Glomerular endothelial cell (primary cell): ENCODE measurements around the genes HIVEP3, GUCA2A and C1orf50.

DNA sequence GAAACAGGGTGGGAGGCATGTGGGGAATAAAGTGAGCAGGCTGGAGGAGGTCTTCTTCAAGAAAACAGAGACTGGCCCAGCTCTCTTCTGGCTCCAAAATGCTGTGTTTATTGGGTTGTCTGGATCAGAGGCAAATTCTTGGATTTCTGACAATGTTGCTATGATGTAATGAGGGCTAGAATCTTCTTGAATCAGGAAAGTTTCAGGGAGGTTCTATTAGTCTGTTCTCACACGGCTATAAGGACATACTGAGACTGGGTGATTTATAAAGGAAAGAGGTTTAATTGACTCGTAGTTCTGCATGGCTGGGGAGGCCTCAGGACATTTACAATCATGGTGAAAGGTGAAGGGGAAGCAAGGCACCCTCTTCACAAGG lies 65.7 kb downstream of the HIVEP3 start:
- RAMPAGE, long total RNA, result no peak

- RAMPAGE, long total RNA, result no peak
Measured at GRCh38 chr1:41868167-41868764, 50.5 kb downstream of the HIVEP3 start.

- RAMPAGE, long total RNA, result no peak
Measured at GRCh38 chr1:41918571-41919142, at the start of gene HIVEP3. HIVEP3 (minus strand) TSS chr1:41918922.

DNA sequence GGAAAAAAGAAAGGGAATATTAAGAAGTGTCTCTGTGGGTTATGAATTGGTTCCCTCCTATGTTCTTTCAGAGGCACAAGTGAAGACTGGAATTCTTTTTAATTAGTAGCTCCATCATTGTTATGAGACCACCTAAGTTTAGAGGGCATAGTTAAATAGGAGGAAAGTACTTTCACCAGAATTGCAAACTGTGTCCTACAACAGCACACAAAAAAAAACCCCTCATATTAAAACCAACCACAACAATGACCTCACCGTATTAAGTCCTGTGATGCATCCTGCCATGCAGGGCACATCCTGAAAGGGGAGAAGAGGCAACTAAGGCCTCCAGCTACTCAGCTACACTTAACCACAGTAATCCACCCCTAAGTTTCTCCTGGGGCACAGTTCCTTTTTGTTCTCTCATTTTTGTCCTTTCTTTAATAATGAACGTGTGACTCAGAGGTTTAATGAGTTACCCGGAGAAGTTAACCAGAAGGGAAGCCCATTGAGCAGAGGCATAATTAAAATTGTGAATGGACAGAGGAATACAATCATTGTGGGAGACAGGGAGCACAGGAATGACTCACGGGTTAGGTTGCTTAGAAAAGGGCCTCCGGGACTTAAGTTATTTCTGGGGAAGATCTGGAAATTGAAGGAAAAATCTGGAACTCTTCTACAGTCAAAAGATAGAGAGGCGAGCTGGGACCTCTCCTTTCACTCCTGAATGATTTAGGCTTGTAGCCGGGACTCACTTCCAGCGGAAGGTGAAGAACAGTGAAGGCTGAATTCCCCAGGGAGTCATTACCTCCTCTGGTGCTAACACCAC lies 36.8 kb upstream of the HIVEP3 start:
- RAMPAGE, long total RNA, result no peak

- RAMPAGE, long total RNA, result no peak
Measured at GRCh38 chr1:42164427-42165067, at the start of gene GUCA2A. GUCA2A (minus strand) TSS chr1:42164745.

DNA sequence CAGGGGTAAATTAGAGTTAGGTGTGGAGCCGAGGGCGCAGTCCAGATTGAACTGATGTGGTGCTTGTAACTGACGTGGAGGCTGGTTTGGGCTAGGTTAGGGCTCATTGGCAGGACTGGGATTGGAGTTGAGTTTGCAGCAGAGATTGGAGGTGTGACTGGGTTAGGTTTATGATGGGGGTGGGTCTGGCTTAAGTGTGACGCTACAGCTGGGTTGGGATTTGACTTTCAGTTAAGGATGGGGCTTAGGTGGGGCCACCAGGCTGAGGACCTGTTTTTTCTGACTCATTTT lies 3.4 kb upstream of the GUCA2A start:
- RAMPAGE, long total RNA, result no peak

GRCh38 chr1:42176447-42177552 lies 12.3 kb upstream of the GUCA2A start:
- RAMPAGE, long total RNA, result no peak

GRCh38 chr1:42287684-42288240 lies 47.3 kb downstream of the FOXJ3 start:
- RAMPAGE, long total RNA, result no peak

DNA sequence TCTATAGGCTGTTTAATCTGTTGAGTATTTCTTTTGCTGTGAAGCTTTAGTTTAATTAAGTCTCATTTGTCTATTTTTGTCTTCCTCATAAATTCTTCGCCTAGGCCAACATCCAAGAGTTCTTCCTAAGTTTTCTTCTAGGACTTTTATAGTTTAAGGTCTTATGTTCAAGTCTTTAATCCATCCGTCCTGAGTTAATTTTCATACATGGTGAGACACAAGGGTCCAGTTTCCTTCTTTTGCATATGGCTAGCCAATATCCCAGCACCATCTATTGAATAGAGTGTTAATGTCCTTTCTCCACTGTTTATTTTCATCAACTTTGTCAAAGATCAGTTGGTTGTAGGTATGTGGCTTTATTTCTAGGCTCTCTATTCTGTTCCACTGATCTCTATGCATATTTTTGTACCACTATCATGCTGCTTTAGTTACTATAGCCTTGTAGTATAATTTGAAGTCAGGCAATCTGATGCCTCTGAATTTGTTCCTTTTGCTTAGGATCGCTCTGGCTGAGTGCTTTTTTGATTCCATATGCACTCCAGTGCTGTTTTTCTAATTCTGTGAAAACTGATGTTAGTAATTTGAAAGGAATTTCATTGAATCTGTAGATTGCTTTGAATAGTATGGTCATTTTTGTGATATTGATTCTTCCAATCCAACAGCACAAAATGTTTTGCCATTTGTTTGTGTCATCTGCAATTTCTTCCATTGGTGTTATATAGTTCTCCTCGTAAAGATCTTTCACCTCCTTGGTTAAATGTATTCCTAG lies 38.6 kb downstream of the FOXJ3 start:
- RAMPAGE, long total RNA, result no peak

GRCh38 chr1:42335751-42336486 lies 884 bp upstream of the FOXJ3 start:
- RAMPAGE, long total RNA, result no peak

- RAMPAGE, long total RNA, result start-site peak on the plus strand at chr1:42767275-42767311, 289 and 103 reads in 2 replicates
Measured at GRCh38 chr1:42766912-42768046, at the start of gene C1orf50. C1orf50 (plus strand) TSS chr1:42767249.

DNA sequence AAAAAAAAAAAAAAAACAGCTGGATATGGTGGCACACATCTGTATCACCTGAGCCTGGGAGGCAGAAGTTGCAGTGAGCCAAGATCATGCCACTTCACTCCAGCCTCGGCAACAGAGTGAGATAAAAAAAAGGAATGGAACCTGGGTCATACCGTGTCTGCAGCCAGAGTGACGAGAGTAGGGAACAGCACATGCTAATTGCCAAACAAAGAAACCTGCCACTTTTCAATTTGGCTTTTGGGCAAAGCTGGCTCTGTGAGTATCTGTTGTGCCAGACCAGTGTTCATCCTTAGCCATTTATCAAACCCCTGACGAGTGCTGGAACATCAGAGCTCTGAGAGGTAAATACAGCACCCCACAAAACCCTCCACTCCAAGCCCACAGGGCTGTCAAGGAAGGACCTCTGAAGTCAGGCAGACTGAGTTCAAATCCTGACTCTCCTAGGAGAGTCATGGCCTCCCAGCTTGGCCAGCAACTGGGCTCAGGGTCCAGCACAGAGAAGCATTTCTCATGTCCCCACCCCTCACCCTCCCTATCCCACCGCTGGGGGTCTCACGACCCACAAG lies 11.0 kb downstream of the SLC2A1 start:
- RAMPAGE, long total RNA, result no peak

GRCh38 chr1:42952406-42952907 lies 6.2 kb downstream of the SLC2A1 start:
- RAMPAGE, long total RNA, result no peak

DNA sequence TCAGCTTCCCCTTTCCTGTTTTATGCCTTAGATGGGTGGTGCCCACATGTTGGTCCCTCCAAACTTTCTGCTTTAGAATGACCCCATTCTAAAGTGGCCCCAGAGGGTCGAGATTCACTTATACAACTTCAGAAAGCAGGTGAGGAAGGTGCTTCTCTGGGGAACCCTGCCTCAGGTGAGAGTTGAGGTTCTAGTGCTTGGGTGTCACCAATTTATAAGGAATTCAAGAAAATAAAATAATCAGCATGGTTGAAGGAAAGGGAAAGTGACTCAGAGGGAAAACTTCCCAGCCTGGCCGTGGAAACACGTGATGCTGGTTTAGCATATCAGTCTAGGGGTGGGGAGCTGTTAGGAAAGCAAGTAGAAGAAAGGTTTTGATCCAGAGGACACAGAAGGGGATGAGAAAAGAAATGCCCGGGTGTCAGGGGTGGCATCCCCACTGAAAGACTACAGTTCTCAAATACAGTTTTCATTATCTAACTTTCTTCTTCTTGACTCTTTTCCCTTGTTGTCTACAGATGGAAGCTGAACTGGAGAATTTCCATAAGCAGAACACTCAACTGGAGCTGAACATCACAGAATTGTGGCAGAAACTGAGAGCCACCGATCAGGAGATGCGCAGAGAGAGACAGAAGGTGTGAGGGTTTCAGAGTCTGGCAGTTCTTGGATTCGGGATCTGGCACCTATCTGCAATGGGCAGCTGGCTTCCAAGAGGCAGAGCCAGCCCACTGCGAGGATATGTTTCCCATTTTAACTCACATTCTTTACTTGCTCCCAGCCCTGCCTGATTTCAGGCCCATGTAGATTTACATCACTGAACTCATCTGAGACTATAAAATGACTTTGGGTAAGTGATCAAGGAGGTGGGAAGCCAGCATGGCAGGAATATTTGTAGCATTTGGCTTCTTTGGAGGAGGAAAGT lies 37.5 kb upstream of the TMEM125 start:
- RAMPAGE, long total RNA, result start-site peak on the plus strand centred at position 347 of the sequence, 36 bp wide, 27 and 12 reads in 2 replicates

- RAMPAGE, long total RNA, result no peak
Measured at GRCh38 chr1:43279878-43281088, 5.1 kb downstream of the C1orf210 start.

DNA sequence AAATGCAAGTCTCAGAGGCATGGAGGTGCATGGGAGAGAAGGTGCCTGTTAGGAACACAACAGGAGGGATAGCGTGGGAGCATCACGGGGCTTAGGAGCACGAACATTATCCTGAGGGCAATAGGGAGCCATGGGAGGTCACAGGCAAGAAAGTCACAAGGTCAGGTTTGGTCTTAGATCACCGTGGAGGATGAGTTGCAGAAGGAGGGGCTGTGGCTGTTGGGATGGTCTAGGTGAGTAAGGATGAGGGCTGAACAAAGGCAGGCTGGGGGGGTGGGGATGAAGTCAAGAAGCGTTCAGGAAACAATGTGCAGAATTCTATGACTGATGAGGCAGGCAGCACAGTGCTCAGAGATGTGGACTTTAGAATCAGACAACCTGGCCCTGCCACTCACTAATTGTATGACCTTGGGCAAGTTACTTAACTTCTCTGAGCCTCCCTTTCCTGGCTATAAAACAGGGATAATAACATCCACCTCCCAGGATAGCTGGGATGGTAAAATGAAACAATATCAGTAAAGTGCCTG lies 1.9 kb downstream of the TIE1 start:
- RAMPAGE, long total RNA, result no peak

DNA sequence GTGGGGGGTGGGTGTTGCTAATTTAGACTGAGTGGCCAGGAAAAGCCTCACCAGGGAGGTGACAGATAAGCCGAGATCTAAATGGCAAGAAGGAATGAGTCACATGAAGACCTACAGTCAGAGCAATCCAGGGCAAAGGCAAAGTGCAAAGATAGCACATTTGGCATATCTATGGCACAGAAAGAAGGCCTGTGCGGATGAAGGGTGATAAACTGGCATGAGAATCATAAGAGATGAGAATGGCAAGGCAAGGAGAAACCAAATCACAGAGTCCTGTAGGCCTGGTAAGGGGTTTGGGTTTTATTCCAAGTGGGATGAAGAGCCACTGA lies 7.6 kb downstream of the MPL start:
- RAMPAGE, long total RNA, result no peak

- RAMPAGE, long total RNA, result no peak
Measured at GRCh38 chr1:43381811-43382613, 7.6 kb downstream of the MED8 start.

- RAMPAGE, long total RNA, result no peak
Measured at GRCh38 chr1:43419623-43420425, 30.1 kb downstream of the SZT2 start.

GRCh38 chr1:43512152-43512550 lies 18.5 kb upstream of the PTPRF start:
- RAMPAGE, long total RNA, result no peak